Measurements from ENCODE around the genes SLC43A1, SELENOH, OR9Q2, OR10W1 and OR5B12.

GRCh38 chr11:57277195-57277652 is 40.2 kb upstream of the APLNR start:
- PRO-cap = no peak

DNA sequence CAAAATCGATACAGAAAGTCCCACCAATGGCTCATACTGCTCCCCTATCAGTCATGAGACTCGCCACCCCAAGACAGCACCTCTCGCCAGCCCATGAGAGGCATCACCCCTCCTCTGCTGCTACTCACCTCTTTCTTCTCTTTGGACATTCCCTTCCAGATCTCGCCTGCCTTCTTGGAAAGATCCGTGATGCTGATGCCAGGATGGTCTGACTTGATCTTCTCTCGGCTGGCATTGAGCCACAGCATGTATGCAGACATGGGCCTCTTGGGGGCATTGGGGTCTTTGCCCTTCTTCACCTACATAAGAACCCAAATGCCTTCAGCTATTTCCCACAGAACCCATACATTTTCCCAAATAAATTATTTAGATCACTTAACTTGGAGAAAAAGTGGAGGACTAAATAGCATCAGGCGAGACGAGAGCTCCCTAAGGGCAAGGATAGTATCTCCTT is 2.9 kb upstream of the TNKS1BP1 start:
- PRO-cap = no peak

DNA sequence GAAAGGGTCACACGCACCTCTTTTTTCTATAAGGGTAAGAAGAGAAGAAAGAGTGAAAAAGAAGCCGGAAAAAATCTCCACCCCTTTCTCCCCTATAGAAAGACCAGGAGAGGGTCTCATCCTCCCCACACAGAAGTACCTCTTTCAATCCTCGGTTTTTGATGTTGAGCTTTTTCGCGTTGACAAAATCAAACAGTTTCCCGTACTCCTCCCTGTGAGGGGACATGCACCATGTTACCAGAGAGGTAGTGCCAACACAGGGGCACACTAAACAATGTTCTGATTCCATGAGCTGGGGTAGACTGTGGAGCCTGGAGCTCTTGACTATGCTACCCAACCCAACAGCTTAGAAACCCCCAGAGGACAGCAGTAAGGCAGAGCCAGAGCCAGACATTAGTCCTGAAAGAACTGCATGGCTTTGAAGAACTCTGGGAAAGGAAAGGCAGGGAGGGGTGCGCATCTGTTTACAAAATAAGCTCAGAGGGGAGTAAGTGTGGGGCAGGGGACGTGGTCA is 4.9 kb downstream of the SSRP1 start:
- PRO-cap = no peak

- PRO-cap = no peak
Measured at GRCh38 chr11:57338426-57338664, 193 bp downstream of the P2RX3 start.

- PRO-cap = no peak
Measured at GRCh38 chr11:57429810-57430523, 3.0 kb upstream of the SLC43A3 start.

DNA sequence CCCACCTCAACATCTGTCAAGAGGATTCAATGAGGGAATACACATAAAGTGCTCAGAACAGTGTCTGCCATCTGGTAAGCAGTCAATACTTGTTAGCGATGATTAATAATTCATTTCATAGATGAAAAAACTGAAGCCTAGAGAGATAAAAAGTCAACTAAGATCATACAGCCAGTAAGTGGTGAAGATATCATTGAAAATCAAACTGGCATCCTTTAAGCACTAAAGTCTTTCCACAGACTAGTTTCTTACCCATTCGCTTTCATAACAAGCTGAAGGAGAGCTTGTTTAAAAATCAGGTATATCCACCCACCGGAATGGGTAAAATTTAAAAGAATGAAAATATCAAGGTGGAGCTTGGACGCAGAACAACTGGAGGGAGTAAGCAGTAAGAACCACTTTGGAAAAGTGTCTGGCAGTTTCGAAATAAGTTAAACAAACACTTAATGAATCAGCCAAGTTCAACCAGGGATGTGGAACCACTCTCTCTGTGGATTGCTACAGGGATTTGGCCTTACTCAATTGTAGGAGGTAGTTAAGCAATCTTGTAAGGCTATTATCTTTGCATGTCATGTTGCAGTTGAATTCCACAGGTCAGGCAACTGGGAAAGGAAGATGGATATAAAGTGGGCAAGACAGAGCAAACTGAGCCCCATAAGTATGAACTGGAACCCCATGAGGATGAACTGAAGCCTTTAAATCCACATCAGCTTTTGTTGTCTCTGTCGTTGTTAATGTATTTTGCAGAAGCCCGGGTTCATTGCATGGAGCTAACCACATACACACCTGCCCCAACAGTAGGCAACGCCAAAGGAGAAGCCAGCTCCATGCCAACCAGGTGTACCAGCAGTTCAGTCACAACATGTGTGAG is 7.7 kb upstream of the SLC43A3 start:
- PRO-cap = no peak

DNA sequence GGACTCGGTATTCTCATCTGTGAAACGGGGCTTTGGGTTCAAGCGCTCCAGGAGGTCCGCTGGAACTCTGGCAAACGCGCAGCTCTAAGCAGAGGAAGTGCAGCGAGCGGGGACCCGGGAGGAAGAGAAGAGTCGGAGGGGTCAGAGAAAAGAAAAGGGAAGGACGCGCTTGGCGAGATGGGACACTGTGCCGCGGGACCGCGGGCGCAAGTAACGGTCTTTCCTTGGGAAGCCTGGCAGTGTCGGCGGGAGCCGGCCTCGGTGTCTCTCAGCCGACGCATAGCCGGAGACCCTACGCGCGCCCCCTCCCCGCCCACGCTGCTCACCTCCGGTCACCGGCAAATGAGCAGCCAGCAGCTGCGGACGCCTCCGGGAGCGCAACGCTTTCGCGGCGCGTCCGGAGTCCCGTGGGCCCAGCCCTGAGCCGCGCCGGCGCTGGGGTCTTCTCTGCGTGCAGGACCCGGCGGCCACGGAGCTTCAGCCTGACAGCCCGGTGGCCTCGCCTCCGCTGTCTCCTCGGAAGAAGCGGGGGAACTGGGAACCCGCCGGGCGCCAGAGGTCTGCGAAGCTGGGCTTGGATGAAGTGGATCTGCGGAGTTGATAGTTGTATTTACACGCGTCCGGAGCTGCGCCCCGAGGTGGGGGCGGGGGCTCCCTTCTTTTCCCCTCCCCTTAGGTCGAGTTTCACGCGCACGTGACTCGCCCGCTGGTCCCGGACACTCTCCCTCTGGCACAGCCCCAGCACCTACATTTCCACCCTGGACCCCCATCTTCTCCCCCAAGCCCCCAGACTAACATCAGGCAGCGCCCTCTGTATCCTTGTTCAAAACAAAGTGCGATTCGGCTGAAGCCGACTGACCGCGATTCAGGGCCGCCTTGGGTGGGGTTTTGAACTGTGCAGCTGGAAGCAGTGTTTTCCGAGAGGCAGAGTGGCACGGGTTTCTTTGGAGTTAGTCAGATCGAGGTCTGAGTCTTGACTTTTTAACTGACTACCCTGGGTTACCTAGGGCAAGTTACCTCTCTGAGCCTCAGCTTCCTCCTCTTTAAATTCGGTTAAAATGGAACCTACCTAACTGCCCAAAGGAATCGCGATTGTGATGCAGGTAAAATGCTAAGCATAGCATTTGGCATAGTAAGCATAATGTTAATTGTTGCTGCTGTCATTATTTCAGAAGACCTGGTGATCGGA is at the start of gene SLC43A1:
Gene SLC43A1, minus strand, starts transcription at position 585 of the 1,189 bp plus-strand sequence.
- PRO-cap = no peak

- PRO-cap = no peak
Measured at GRCh38 chr11:57599140-57599685, 1.7 kb downstream of the SERPING1 start.

GRCh38 chr11:57638044-57639146 is 11.3 kb downstream of the YPEL4 start:
- PRO-cap = no peak

GRCh38 chr11:57658019-57658361 is 428 bp downstream of the CLP1 start:
- PRO-cap = no peak

GRCh38 chr11:57668340-57668863 is 488 bp downstream of the ZDHHC5 start:
- PRO-cap = bidirectional peak, plus-strand start at chr11:57668736, minus-strand start at chr11:57668570

DNA sequence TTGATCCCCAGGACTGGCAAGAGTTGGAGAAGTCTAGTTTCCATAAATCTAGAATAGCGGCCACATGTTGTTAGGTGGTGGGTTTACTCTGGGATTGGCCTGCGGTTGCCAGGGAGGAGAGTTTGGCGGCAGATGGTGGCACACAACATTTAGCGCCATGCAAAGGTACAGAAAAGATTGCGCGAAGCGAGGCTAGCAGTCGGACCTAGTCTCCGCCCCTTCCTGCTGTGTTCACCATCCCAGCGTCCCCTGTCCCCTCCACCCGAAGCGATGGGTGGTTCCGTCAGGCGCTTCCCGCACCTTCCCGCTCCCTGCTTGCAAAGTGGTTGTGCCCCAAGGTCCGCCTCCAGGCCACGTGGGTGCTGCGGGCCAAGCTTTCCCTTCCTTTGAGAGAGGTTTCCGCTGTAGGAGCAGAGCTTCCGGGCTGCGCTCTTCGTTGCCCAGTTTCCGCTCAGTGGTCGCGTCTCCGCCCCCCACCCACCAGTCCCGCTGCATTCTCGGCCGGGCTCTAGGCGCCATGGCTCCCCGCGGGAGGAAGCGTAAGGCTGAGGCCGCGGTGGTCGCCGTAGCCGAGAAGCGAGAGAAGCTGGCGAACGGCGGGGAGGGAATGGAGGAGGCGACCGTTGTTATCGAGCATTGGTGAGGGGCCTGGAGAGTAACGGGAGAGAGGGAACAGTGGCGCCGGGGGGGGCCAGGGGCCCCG is at the start of gene SELENOH:
Gene SELENOH, plus strand, starts transcription at position 413 of the 703 bp plus-strand sequence.
- PRO-cap = no peak

DNA sequence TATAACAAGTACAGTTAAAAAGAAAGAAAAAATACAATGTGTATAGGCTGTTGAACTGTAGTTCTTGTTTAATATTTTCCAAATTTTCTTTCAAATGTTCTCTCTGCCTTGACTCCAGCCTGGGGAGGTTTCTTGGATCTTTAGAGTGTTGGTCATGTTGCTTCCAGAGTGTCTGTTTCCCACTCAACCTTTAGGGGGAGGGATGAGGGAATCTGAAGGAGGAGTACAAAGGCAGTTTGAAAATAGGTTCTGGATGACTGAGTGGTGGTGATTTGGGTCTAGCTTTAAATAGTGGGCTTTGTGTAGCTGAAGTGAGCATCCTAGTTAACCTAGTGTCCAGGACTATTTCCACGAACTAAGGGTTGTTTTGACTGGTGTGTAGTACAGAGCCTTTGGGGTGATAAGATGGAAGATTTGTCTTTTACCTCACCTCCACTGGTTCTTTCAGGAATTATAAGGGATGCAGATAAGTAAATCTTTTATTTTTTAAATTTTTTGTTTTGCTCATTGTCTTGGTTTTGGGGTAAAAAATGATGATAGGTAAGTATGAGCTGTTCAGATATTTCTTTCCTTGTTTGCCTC is 2.1 kb downstream of the CTNND1 start:
- PRO-cap = no peak

- PRO-cap = no peak
Measured at GRCh38 chr11:57772325-57772859, 10.8 kb downstream of the CTNND1 start.

DNA sequence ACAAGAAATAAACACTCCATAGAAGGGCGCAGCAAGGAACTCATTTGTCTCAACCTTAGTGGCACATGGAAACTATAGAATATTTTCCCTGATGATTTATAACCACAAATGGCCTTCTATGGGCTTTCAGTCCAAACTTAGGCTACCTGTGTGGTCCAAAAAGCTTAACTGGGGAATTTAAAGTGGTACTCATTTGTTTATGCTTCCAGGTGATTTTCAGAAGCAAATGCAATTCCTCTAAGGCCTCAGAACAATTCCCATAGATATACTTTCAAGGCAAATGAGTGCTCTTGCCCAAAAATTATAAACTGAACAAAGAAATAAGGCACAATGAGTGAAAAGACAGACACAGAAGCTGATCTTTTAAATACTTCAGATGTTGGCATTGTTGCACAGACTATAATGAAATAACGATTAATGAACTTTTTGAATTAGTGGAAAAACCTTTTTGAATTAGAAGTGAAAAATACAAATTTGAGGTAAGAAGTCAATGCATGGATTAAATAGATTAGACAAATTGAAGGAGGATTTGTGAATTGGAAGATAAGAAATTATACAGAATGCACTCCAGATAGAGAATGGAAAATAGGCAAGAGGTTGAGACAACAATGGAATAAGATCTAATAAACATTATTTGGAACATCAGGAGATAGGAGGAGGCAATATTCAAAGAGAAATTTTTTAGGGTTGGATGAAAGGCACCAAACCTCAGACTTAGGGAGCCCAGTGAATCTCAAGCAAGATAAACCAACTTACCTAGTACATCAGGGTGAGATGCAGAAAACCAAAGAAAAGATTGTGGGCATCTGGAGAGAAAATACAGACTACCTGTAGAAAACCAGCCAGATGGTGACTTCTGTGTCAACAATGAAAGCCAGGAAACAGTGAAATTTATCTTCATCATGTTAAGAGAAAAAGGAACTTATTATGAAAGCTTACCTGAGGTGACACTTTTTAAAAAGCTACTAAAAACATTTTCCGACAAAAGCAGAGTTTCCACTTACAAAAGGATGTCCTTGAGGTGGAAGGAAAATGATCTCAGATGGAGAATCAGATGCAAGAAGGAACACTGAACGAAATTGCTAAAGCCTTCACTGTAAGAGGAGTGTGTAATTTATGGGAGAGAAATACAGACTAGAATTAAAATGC is 61.4 kb downstream of the CTNND1 start:
- PRO-cap = no peak

DNA sequence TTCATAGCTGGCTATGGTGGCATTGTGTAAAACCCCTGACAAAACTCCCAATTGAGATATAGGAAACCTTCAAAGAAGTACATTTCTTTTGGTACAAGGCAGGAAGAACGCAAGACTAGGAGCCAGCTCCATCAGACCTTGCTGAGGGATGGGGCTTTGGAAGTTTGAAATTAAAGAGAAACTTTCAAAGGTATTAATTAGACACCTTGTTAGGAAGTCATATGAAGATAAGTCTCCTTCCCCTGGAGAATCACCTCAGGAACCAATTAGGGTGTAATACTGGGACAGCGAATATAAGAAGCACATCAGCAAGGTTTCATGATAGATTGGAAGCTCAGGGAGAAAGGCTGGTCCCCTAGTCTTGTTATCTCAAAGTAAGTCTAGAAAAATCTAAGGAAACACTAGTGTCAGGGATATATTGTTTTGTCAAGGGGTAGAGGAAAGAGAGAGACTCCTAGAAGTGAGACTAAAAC is at the start of gene OR9Q2:
Gene OR9Q2, plus strand, starts transcription at position 336 of the 473 bp plus-strand sequence.
- PRO-cap = no peak

- PRO-cap = no peak
Measured at GRCh38 chr11:58268016-58268664, at the start of gene OR10W1. OR10W1 (minus strand) TSS chr11:58268260.

GRCh38 chr11:58442171-58442544 is at the start of gene OR5B12:
OR5B12 (minus strand) TSS chr11:58442236.
- PRO-cap = no peak

- PRO-cap = no peak
Measured at GRCh38 chr11:58592572-58593269, 13.9 kb downstream of the ZFP91 start.

DNA sequence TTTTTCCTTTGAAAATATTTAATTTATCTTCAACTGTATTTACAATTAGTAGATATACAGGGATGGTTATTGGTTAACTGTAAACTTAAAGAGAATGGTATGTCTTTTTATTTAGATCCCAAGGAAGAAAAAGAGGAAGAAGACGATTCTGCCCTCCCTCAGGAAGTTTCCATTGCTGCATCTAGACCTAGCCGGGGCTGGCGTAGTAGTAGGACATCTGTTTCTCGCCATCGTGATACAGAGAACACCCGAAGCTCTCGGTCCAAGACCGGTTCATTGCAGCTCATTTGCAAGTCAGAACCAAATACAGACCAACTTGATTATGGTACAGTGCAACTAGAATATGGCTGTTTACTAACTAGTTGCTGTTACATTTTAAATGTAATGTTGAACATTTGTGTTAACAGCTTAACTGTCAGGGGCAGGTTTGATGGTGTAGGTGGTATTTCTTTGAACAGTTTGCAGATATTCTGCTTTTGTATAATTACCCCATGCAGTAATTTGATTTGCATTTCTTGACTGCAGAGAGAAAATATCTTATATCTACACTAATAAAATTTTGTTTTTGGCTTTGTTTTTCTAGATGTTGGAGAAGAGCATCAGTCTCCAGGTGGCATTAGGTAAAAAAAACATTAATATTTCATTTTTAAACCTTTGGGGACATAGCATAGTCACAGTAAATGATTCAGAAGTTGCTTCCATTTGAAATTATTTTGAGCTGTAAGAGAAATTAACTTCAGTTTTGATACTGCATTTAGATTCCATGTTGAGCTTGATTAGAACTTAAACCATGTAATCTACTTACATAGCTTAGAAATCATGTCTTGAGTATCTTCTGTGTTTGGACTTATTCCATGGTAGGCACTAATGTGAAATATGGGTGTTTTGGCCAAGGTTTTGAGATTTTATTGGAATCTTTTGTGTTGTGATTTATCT is 12.5 kb upstream of the CNTF start:
- PRO-cap = no peak